ENCODE results near the genes EXTL2 and PSRC1.

DNA sequence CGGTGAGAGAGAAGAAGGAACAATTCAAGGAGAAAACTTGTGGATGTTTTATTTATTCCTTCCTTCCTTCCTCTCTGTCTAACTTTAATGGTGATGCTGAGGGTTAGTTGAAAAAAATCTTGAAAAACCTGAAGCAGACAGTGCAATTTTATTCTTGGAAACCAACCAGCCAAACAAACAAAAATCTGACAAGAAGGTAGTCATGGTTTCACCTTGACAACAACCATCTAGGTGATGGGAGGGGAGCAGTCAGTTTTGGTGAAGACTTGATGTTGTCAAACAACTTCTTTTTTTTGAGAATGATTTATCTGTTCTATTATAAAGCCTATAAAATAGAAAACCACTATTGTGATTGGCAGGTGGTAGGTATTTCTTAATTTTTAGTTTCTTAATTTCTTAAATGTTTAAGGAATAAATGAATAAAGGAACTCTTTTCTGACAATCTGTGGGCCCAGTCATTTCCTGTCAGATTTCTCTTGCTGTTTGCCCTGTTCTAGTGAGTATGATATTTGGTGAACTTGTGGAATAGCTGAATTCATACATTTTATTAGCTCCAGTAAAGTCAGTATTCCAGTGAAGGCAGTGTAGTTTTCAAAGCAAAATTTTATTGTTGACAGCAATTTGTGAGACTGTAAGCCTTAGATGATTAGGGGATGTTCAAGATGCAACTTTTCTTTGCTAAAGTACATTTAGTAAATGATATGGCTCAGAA lies 92.2 kb upstream of the GPR88 start:
- PRO-cap, result no peak
- RAMPAGE, long total RNA, 4 experiments, result no peak in any of the 4 experiments

- PRO-cap, result no peak
- RAMPAGE, long total RNA, 4 experiments, result no peak in any of the 4 experiments
Measured at GRCh38 chr1:100494349-100495399, 43.3 kb upstream of the GPR88 start.

DNA sequence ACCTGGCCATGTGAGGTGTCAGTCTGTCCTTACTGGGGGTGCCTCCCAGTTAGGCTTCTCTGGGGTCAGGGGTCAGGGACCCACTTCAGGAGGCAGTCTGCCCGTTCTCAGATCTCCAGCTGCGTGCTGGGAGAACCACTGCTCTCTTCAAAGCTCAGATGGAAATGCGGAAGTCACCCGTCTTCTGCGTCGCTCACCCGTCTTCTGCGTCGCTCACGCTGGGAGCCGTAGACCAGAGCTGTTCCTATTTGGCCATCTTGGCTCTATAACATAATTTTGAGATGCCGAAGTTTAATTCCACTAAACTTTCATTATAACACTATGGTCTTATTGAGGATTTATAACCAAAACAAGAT lies 37.3 kb upstream of the VCAM1 start:
- PRO-cap, result no peak
- RAMPAGE, long total RNA, 4 experiments, result no peak in any of the 4 experiments

DNA sequence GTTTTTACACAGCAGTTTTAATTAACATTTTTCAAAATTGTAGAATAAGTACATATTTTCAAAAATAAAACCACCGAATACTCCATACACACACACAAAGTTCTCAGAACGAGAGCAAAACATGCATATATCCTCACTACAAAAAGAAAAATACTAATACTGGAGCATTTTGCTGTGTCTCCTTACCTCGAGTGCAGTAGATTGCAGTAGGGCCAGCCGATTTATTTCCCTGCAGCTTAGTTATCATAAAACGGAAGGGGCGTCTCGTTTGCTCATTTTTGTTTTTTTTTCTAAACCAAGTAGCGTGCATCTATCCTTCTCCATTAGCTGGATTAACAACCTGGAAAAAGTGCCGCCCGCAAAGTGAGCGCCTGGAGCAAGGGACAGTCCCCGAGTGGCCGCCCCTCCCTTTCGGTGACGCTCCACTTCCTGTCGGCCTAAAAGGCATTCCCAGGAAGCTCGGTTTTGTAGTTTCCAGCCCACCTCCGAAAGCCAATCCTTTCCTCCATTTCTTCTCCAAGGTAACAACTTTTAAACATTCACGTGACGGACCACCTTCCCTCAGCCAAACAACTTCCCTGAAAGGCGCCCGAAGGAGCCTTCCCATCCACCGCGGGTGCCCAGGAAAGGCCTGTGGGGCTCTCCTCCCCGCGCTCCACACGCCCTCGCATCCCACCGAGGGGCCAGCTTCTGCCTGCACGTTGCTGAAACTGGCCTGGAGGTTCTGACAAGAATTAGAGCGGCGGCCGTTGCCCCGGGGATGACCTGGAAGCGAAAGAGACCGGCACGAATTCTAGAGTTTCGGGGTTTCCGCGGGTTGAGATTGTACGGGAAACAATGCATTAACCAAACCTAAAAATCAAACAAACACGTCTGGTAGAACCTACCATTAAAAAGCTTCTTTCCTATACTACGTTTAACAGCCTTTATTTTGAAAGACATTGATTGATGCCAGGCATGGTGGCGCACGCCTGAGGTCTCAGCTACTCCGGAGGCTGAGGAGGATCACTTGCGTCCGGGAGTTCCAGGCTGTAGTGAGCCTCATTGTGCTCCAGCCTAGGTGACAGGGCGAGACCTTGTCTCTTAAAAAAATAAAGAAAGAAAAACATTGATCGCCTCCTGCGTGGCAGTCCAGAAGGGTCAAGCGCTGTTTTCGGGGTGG lies at the start of gene EXTL2:
EXTL2 (minus strand) TSS at position 396 of the 1,162 bp plus-strand sequence.
- PRO-cap, result bidirectional peak, plus-strand start at position 468 of the sequence, minus-strand start at position 334 of the sequence
- RAMPAGE, long total RNA, 4 experiments, result start-site peak on the minus strand in 4 of 4 experiments, centred at positions 370 to 404 of the sequence, 72 to 143 reads per replicate

DNA sequence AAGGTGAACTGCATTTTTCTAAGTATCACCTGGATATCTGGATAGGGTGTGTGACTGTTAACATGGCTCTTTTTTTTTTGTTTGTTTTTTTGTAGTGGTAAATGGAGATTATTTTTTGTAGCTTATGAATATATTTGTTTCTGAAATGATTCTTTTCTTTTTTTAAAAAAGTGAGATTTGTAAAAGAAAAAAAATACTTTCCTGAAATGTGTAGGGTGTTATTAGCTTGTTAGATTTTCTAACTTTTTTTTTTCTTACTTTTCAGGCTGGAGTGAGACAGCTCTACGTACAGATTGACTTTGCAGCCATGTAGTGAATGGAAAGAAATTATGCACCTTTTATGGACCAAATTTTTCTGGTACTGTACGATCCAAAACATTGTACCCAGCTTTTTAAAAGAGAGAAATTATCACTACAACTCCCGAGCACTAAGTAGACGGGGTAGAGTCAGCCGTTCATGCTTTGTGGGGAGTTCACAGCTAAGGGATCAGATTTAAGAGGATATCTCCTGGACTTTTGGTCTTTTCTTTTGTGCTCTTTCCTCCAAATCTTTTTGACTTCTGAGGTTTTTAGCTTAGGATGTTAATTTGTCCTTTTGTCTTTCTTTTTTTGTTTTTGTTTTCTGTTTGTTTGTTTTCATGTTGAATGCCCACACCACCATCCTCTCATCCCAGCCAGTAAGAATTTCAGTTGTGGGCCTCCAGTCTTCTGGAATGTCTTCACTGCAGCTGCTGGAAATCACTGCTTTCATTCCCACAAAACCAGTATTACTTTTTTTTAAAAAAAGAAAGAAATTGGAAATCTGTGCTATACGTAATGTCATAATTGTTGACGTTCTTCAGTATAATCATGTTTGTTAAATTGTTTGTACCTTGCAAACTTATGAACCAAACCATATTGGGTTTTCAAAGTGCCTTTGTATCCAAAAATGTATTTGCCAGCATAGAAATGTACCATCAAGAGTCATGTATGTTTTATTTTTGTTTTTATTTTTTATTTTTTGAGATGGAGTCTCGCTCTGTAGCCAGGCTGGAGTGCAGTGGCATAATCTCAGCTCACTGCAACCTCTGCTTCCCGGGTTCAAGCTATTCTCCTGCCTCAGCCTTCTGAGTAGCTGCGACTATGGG lies 50.7 kb downstream of the DPH5 start:
- PRO-cap, result no peak
- RAMPAGE, long total RNA, 4 experiments, result no peak in any of the 4 experiments

DNA sequence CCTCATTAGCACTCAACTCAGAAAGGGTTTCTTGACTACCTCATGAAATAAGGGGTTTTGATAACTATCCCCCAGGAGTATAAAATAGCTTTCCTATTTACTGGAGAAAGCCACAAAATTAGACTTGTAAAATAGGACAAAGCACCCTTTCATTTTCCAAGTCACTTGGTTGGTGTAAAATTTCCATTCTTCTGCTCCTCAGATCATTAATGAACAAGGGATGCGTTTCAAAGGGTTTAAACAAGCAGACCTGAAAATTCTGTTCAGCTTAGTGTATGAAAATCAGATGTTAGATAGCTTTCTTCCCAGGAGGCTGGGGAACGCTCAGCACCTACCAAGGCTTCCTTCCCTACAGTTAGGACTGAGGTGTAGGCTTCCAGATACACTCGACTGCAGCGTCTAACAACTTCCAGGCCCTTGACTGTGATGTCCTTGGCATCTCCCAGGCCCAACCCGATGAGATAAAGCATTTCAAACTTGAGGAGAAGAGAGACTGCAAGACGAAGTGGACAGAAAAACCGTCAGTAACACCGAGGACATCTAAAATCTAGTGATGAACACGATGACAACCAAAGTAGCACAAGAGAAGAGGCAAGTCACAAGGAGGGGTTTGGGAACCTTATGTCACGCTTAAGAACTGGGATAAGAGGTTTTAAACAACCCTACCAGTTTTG lies 473 bp downstream of the DPH5 start:
- PRO-cap, result no peak
- RAMPAGE, long total RNA, 4 experiments, result no peak in any of the 4 experiments

DNA sequence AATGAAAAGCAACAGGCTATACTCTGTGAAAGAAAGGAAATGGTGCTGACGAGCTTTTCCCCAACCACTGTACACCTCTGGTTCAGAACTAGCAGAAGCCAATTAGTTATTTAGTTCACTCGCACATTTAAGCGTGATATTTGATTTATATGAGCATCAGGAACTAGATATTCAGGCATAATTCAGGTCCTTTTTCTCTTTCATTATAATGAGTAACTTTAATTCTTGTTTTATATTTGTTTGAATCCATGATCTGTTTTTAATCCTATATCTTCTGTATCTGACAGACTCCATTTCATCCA lies 74.4 kb upstream of the S1PR1 start:
- PRO-cap, result no peak
- RAMPAGE, long total RNA, 4 experiments, result no peak in any of the 4 experiments

DNA sequence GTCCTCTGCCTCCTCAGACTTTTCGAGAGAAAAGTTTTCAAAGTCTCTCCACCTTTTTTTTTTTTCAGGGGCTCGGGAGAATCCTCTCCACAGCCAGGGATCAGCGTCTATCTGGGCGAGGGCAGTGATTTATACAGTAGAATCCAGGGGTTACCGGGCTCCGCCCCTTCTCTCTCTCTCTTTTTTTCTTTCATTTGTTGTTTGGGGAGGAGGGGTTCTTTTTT lies 395 bp upstream of the S1PR1 start:
- PRO-cap, result unidirectional peak, minus-strand start at position 113 of the sequence
- RAMPAGE, long total RNA, 4 experiments, result no peak in any of the 4 experiments

GRCh38 chr1:102920182-102920547 lies 188.2 kb downstream of the COL11A1 start:
- PRO-cap, result no peak
- RAMPAGE, long total RNA, 4 experiments, result no peak in any of the 4 experiments

DNA sequence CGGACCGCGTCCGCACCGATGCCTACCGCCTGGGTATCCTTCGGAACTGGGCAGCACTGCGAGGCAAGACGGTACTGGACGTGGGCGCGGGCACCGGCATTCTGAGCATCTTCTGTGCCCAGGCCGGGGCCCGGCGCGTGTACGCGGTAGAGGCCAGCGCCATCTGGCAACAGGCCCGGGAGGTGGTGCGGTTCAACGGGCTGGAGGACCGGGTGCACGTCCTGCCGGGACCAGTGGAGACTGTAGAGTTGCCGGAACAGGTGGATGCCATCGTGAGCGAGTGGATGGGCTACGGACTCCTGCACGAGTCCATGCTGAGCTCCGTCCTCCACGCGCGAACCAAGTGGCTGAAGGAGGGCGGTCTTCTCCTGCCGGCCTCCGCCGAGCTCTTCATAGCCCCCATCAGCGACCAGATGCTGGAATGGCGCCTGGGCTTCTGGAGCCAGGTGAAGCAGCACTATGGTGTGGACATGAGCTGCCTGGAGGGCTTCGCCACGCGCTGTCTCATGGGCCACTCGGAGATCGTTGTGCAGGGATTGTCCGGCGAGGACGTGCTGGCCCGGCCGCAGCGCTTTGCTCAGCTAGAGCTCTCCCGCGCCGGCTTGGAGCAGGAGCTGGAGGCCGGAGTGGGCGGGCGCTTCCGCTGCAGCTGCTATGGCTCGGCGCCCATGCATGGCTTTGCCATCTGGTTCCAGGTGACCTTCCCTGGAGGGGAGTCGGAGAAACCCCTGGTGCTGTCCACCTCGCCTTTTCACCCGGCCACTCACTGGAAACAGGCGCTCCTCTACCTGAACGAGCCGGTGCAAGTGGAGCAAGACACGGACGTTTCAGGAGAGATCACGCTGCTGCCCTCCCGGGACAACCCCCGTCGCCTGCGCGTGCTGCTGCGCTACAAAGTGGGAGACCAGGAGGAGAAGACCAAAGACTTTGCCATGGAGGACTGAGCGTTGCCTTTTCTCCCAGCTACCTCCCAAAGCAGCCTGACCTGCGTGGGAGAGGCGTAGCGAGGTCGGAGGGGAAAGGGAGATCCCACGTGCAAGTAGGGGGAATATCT lies 753 bp downstream of the PRMT6 start:
- PRO-cap, result no peak
- RAMPAGE, long total RNA, 4 experiments, result no peak in any of the 4 experiments

GRCh38 chr1:107685313-107685717 lies 279.7 kb downstream of the VAV3 start:
- PRO-cap, result no peak
- RAMPAGE, long total RNA, 4 experiments, result no peak in any of the 4 experiments

- PRO-cap, result no peak
- RAMPAGE, long total RNA, 4 experiments, result no peak in any of the 4 experiments
Measured at GRCh38 chr1:107829473-107829879, 135.5 kb downstream of the VAV3 start.

DNA sequence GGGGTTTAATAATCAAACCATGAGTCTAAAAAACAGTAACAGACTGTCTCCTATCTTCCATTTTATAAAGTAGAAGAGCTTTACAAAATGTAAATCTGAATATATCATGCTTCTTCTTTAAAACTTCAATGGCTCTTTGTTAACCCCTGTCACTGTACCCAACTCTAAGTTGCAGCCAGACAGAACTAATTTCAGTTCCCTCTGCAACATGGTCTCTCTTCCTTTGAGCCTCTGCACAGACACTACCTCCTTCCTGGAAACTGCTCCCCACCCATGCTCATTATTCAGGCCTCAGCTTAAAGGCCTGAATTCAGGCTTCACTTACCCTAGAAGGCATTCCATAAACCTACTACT lies 2.7 kb upstream of the EEIG2 start:
- PRO-cap, result no peak
- RAMPAGE, long total RNA, 4 experiments, result no peak in any of the 4 experiments

GRCh38 chr1:108722176-108722799 lies 9.6 kb downstream of the FNDC7 start:
- PRO-cap, result no peak
- RAMPAGE, long total RNA, 4 experiments, result no peak in any of the 4 experiments

GRCh38 chr1:108816002-108816899 lies 40.6 kb downstream of the AKNAD1 start:
- PRO-cap, result unidirectional peak, plus-strand start at chr1:108816530; unidirectional peak, plus-strand start at chr1:108816574
- RAMPAGE, long total RNA, 4 experiments, result no peak in any of the 4 experiments

DNA sequence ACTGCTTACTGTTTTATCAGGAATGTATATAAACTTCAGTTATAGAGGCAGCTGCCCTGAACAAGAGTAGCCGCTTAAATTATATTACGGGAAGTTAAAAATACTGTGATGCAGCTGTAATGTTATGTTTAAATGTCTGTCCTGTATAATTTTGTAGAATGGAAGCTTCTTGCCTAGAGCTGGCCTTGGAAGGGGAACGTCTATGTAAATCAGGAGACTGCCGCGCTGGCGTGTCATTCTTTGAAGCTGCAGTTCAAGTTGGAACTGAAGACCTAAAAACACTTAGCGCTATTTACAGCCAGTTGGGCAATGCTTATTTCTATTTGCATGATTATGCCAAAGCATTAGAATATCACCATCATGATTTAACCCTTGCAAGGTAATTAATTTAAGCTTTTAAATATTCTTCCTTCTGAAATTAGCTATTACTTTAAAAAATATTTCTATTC lies 19.9 kb downstream of the GPSM2 start:
- PRO-cap, result no peak
- RAMPAGE, long total RNA, 4 experiments, result no peak in any of the 4 experiments

DNA sequence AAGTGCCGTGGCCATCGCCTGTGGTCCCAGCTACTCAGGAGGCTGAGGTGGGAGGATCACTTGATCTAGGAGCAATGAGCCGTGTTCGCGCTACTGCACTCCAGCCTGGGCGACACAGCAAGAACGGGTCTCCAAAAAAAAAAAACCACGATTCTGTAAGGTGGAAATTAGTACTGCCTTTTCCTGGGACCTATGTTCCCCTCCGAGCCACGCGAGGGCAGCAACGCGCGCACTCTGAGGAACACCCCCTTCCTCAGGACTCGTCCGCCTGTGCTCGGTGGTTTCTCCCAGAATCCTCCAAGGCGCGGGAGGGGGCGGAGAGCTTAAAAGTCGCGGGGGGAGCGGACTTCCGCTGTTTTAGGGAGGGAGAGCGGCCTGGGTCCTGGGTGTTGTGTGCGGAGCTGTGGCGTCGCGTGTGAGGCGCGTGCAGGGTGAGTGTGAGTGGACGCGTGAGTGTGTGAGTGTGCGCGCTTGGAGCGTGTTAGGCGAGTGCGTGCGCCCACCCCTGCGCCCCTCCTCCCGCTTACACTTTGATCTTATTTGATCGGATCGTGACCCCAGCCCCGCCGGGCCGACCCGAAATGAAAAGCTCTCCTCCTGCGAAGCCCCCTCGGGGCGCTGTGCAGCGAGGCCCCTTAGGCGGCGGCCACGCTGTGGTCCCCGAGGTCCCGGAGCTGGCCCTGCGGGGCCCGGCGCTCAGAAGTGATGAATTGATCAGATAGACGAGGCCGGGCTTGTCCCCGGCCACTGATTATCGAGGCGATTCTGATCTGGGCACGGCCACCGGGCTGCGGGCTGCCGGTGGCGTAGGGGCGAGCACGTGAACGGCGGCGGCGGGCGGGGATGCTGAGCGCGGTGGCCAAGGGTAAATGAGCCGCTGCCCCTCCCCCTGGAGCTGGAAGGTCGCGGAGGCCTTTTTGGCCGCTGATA lies 9.5 kb downstream of the TMEM167B start:
- PRO-cap, result unidirectional peak, plus-strand start at position 326 of the sequence; unidirectional peak, plus-strand start at position 355 of the sequence; unidirectional peak, plus-strand start at position 418 of the sequence
- RAMPAGE, long total RNA, 4 experiments, result start-site peak on the plus strand in 4 of 4 experiments, centred at positions 379 to 420 of the sequence, 114 to 754 reads per replicate

- PRO-cap, result no peak
- RAMPAGE, long total RNA, 4 experiments, result no peak in any of the 4 experiments
Measured at GRCh38 chr1:109237554-109238380, 11.6 kb upstream of the CELSR2 start.

DNA sequence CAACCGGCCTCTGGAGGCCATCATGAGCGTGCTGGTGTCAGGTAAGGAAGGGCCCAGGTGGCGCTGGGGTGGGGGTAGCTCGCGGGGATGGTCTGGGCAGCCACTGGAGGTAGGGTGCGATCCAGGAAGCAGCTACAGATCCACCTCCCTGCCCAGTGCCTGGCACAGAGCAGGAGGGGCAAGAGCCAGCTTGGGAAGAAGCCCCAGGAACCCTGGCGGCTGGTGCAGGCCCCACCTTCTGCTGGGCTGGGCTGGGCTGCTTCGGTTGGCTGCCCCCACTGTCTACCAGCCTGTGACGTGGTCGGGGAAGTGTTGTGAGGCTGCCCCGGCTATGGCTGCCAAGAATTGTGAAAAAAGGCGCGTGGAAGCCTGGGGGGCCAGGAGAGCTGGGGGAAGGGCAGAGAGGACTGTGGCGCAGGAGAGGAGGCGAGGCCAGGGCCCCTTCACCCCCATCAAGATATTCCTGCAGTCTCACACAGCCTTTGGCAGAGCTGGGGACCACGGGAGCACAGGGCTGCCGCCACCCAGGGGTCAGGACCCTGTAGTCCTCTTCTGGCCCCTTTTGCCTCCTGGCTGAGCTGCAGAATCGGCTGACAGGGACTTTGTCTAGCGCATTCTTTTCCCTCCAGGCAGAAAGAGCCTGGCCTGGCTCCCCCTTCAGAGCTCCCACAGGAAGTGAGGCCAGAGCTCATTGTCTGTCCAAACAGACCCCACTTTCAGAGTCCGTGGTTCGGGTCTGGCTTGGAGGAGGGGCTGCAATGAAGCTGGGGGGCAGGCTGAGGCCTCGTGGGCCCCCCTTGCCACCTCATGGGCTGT lies 4.2 kb downstream of the CELSR2 start:
- PRO-cap, result unidirectional peak, plus-strand start at position 380 of the sequence
- RAMPAGE, long total RNA, 4 experiments, result no peak in any of the 4 experiments

DNA sequence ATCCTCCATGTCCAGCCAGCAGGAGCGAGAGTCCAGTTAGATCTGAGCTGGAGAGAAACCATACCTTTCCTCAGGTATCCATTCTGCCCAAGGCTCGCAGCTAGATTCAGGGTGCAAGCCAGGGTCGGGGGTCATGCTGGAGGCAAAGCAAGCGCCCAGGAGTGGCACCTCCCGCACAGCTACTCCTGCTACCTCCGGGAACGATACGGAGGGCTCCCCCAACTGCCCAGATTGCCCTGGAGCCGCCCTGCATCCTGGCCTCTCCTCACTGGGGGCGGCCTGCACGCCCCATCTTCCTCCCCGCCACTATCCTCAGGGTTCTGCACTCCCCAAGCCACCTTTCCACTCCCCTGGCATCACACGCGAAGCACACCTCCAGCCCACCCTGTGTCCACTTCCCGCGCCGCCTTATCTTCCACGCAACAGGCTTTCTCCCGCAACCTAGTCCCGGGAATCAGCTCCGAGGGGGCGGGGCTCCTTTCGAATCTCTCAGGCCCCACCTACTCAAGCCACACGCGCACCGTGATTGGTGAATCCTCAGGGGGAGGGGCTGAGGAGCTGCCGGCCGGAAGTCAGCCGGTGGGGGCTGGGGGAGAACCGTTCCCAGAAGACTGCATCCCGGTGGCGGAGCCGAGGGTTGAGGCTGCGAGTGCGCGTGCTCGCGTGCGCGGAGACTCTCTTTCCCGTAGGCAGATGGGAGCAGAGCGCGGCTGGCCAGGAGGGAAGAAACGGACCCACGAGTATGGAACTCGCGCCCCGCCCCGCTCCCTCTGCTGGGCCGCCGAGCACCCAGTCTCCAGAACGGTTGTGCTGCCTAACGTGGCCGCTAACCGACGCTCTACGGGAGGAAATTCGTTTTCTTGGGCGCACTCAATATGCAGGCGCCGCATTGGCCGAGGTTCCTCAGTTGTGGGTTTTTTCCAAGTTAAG lies at the start of gene PSRC1:
PSRC1 (minus strand) TSS at position 456 of the 930 bp plus-strand sequence.
- PRO-cap, result bidirectional peak, plus-strand start at position 702 of the sequence, minus-strand start at position 424 of the sequence
- RAMPAGE, long total RNA, 4 experiments, result start-site peak on the minus strand in 4 of 4 experiments, centred at positions 447 to 459 of the sequence, 12 to 18 reads per replicate

All from sigmoid colon (tissue), 4 donors.